Colonic mucosa (tissue), 1 donor: Measurements from ENCODE around the genes GAS7, TMEM238L and PIRT.

GRCh38 chr17:10198315-10199378, at the start of gene GAS7:
TSS of gene GAS7 (minus strand) at chr17:10198606.
- PRO-cap: bidirectional peak, plus-strand start at chr17:10198698, minus-strand start at chr17:10198606; unidirectional peak, minus-strand start at chr17:10198870

DNA sequence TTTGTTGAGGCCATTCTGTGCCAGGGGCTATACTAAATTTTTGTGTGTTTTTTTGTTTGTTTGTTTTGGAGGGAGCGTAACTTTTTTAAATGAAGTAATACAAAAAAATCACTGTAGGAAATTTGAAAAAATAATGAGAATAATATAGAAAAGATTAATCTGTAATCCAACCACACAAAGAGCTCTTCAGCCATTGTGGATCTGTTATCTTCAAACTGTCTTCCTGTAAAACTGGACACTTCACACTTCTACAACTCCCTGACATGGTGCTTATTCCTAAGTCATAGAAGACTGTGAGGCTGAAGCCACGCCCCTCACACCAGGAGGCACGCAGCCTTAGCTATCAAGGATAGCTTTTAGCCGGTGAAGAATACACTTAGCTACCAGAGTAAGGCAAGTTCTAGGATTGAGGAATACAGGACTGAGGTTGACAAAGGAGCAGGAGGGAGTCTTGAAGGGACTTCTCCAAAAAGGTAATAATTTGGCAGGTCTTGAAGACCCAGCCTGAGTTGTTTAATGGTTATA, 79.7 kb upstream of the GAS7 start:
- PRO-cap: no peak

GRCh38 chr17:10724819-10725783, 4.7 kb downstream of the TMEM220 start:
- PRO-cap: no peak

DNA sequence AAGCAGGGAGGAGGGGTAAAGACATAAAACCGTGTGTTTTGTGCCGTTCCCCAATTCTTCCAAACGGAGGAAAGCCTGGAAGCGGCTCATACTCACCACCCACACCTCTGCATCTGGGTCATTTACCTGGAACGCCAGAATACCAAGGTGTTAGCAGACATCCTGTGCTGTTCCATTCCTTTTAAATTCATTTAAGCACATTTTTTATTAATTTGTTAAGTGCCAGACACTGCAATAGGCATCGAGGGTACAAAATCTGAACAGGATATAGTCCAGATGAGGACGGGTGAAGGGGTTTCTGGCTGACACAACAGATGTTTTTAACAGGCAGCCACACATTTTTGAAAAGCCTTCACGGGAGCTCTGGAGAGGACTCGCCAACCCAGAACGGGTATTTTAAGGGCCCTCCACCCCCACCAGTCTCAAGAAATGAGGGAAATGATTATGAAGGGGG, 861 bp downstream of the TMEM220 start:
- PRO-cap: no peak

- PRO-cap: bidirectional peak, plus-strand start at chr17:10737547, minus-strand start at chr17:10737385
Measured at GRCh38 chr17:10736855-10737803, 7.3 kb upstream of the TMEM220 start.

DNA sequence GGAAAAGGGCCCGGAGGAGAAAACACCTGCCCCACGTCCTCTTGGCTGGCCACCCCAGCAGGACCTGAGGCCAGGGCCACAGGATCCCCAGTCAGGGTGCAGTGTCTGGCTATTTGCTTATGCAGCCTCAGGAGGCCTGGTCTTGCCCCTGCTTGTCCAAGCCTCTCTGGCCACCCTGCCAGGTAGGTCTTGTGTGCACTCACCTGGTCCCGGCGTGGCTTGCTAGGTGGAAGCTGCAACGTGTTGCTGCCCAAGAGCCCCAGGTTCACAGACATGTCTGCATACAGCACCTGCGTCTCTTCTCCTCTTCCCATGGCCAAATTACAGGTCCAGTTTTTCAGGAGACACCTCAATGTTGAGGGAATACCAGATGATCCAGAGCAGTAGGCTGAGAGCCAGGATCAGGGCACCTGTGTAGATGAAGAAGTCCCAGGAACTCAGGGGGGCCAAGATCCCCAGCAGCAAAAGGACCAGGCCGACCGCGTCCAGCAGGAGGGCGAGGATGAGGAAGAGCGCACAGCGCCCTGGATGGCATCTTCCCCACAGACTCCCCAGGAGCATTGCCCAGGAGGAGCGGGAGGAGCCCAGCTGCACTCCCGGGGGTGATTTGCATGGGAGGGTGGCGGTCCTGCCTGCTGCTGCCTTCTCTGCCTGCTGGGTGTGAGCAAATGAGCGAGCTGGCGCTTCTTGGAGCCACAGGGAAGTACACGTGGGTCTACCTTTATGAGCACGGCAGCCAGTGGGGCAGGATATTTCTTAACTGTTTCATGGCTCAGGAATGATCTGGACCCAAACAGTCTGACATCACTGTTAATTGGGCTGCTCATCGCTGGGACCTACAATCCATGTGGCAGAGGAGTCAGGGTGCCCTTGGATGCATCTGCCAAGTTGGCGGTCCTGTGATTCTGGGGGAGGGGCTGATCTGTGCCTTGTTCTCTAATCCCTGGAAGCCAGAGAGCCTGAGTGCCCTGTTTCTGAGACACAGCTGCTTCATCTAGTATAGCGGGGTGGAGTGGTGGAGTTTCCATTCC, at the start of gene TMEM238L:
Gene TMEM238L, minus strand, starts transcription at position 697 of the 1,031 bp plus-strand sequence.
- PRO-cap: unidirectional peak, minus-strand start at position 168 of the sequence; bidirectional peak, plus-strand start at position 804 of the sequence, minus-strand start at position 562 of the sequence

DNA sequence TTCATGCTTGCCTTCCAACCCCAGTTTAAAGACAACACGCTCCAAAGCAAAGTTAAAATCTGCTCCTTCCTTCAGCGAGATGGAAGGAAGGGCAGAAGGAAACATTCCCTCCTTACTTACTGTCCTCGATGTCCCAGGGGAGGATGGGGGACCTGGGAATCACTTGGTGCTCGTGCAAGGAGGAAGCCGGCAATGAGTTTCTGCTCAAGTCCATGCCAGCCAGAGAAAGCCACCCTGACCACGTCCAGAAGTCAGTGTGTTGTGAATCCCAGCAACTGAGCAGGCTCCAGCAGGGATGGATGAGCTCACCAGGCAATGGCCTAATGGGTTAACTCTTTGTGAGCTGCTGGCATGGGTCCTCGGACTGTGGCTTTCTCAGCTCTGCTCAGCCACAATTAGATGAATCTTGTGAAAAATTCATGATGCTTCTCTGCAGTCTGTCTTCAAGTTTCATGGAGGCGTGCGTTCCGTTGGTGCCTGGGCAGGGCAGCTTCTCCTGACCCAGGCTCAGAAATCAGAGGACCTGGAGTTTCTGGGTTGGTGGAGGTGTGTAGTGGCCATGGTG, at the start of gene PIRT:
Gene PIRT, minus strand, starts transcription at position 263 of the 565 bp plus-strand sequence.
- PRO-cap: no peak

GRCh38 chr17:11608200-11608893, 10.1 kb downstream of the DNAH9 start:
- PRO-cap: unidirectional peak, minus-strand start at chr17:11608481

DNA sequence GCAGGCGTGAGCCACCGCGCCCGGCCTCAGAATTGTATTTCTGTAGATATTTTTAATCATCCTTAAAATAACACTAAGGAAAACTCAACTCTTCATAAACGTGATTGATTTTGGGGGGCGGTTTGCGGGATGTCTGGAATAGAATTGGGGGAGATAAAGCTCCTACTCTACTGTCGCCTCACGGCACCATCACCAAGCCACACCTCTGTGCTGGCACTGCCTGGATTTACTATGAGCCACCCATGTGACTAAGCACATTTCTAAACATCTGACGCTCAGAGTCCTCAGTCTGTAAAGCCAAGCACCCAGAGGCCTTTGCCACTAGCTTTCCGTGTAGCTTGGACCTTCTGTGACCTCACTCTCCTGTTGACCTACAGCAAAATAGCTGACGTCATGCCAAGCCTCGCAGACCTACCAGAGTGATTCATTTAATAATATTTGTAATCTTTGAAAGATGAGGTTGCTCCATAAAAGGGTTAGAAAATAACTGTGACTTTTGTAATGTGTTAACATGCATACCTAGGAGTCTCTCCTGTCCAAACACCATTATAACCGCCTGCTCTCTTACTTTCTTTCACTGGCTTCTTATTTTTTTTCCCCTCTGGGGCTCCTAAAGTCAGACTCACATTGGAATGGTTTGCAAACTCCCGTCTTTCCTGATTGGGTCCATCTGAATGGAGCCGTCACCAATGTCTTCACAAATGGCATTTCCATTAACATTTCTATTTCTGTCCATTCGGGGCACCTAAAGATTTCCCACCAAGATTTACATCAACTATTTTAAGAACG, 38.4 kb upstream of the MYOCD start:
- PRO-cap: no peak

DNA sequence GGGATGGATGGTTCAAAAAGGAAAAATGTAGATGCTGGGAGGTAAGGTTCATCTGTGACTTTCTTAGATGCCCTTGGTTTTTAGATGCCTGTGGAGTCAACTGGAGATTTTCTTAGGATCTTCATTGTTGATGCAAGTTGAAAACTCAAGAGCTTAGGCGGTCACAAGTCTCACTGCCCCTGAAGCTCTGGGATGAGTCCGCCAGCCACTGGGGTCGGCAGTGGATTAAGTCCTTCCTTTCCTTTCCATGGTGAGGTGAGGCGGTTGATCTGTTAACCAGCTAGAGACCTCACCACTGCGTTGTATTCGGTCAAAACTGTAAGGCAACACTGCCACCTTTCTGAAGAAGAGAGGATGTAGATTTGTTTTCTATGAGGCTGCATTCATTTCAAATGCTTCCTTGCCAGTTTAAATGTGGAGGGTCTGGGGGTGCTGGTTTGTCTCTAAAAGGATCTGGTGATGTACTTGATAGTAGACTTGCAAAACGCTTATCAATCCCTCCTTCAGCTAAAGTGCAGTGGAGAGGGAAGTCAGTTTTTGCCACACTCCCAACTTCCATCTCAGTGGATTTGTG, 1.6 kb downstream of the MYOCD start:
- PRO-cap: no peak

- PRO-cap: no peak
Measured at GRCh38 chr17:12927442-12927948, 90.3 kb downstream of the ELAC2 start.

- PRO-cap: no peak
Measured at GRCh38 chr17:14006435-14006943, 62.8 kb upstream of the COX10 start.

DNA sequence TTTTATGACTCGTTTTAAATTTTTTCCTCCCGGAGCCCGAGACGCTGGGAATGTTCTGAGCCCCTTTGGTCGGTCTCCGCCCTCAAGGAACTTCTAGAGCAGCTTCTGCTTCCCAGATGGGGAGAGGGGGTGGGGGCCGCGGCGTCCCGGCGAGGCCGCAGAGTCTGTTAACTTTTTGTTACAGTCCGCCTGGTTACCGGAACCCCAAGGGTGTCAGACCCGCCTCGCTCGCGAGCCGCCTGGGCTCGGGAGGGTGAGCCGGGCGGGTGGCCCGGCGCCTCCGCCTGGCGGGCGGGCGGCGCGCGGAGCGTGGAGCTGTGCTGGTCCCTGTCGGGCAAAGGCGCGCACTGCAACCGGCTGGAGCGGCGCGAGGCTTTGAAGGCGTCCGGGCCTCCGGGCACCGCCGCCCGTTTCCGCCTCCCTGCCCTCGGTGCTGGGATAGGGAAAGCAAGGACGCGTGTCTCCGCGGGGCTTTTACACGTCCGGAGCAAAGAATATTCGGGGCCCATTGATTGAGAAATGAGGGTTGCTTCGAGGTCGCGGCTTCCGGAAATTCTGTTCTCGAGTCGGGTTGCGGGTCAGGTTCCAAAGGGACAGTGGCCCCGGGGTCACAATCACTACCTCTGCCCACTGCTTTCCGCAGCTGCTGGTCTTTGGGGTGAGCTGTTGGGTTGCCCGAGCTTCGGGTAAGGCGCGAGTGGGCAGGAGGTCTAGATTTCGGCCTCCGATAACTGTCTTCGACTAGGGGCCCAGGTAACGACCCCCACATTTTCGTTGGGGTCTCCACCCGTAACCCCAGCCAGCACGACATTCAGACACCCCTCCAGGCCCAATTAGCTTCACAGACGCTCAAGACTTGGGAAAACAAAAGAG, 1.8 kb downstream of the HS3ST3B1 start:
- PRO-cap: bidirectional peak, plus-strand start at position 360 of the sequence, minus-strand start at position 349 of the sequence

DNA sequence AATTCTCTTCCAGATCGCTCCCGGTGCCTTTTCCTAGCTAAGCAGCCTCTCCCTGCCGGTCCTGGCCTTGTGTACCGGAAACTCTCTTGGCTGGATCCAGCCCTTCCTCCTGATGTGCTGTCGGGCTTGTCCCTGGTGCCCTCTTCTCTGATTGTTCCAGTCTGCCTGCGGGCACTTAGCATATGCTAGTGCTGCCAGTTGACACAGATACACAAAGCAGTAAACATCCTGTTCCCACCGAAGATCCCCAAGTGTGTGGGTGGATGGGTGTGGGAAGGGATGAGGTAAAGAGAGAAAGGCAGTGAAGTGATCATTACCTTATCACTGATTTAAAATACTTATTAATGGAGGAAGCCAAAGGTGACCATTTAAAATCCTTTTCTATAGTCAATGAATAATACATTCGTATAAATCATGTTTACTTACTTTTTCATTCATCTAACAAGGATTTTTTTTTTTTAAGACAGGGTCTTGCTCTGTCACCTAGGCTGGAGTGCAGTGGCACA, 9.8 kb downstream of the HS3ST3B1 start:
- PRO-cap: no peak

GRCh38 chr17:14316490-14316840, 15.6 kb downstream of the HS3ST3B1 start:
- PRO-cap: no peak

GRCh38 chr17:14321273-14321529, 20.3 kb downstream of the HS3ST3B1 start:
- PRO-cap: no peak

DNA sequence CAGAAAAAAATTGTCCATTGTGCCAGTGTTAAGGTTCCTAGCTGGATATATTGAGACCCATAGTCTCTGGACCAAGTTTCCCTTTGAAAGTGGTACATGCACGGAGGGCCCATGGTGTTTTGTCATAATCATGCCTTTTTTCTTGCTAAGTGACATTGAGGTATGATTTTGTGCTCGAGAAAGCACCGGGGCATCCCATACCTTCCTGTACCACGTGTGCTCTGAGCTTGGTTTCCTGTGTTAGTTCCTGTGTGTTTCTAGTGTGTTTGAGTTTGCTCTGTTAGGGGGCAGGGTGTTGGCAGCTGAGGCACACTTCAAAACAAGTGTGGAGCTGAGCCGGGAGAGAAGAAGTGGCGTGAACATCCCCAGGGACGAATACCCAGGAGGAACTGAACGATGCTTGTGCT, 127.3 kb downstream of the HS3ST3B1 start:
- PRO-cap: unidirectional peak, plus-strand start at position 283 of the sequence

DNA sequence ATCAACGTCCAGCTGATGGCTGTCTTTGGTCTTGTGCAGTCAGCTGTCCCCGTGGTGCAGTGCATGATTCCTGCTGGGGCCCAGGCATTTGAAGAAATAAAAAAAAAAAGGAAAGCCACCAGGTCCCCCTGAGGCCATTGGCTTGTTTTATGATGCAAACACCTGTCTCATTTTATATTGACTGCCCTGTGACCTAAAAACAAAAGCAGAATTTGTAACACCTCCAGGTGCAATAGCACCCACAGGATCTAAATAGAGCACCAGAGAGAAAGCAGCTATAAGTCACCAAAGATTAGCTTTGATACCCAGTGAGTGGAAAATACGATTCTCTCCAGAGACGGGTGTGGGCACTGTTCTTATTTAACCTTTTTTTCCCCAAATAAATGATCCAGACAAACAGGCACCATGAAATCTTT, 258.8 kb downstream of the HS3ST3B1 start:
- PRO-cap: no peak

- PRO-cap: unidirectional peak, minus-strand start at chr17:14604998; unidirectional peak, minus-strand start at chr17:14605406
Measured at GRCh38 chr17:14604765-14605786, 304.2 kb downstream of the HS3ST3B1 start.

DNA sequence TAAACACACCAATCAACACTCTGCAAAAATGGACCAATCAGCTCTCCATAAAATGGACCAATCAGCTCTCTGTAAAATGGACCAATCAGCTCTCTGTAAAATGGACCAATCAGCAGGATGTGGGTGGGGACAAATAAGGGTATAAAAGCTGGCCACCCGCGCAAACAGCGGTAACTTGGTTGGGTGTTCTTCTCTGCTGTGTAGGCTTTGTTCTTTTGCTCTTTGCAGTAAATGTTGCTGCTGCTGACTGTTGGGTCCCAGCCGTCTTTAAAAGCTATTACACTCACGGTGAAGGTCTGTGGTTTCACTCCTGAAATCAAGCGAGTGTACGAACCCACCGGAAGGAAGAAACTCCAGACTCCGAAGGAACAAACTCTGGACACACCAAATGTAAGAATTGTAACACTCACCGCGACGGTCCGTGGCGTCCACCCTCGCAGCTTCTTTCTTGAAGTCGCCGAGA, 430.7 kb downstream of the PMP22 start:
- PRO-cap: no peak